ENCODE measurements around the gene PHOX2A.

DNA sequence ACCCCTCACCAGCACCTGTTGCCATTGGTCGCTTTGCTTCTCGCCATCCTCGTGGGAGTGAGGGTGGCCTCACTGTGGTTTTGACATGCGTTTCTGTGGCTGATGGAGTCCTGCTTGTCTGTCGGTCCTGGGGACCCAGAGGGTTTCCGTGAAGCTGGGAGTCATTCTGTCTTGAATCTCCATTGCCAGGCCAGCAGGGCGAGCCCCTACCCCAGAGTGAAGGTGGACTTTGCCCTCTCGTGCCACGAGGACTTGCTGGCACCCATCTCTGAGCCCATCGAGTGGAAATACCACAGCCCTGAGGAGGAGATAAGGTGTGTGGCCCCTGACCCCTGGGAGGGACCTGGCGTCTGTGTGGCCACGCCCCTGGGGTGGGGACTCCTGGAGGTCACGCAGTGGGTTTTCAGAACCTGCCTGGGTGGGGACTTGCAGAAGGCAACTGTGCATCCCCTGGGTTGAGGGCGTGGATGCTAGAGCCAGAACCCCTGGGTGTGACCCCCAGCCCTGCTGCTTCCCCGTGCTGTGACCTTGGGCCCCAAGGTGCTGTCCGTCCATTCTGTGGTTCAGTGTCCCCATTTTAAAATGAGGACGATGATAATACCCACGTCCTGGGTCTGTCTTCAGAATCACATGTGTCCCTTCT is 27.7 kb downstream of the NADSYN1 start:
- RRBS: no CpG with 5 or more reads among the region's 18 CpGs

GRCh38 chr11:71481209-71482186 is 28.5 kb downstream of the NADSYN1 start:
- RRBS: no CpG with 5 or more reads among the region's 28 CpGs

- RRBS: no CpG with 5 or more reads among the region's 38 CpGs
Measured at GRCh38 chr11:71639303-71639600, 56.6 kb upstream of the KRTAP5-11 start.

DNA sequence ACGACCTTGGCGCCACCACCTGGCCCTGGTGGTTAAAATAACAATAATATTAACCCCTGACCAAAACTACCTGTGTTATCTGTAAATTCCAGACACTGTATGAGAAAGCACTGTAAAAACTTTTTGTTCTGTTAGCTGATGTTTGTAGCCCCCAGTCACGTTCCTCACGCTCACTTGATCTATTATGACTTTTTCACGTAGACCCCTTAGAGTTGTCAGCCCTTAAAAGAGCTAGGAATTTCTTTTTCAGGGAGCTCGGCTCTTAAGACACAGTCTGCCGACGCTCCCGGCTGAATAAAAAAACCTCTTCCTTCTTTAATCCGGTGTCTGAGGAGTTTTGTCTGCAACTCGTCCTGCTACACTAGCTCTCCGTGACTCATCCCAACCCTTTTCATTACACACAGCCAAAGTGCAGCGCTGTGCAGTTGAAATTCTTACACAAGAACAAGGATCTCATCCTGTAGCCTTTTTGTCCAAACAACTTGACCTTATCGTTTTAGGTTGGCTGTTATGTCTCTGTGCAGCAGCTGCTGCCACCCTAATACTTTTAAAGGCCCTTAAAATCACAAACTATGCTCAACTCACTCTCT is 83.8 kb upstream of the DEFB108B start:
- RRBS: no CpG with 5 or more reads among the region's 14 CpGs

DNA sequence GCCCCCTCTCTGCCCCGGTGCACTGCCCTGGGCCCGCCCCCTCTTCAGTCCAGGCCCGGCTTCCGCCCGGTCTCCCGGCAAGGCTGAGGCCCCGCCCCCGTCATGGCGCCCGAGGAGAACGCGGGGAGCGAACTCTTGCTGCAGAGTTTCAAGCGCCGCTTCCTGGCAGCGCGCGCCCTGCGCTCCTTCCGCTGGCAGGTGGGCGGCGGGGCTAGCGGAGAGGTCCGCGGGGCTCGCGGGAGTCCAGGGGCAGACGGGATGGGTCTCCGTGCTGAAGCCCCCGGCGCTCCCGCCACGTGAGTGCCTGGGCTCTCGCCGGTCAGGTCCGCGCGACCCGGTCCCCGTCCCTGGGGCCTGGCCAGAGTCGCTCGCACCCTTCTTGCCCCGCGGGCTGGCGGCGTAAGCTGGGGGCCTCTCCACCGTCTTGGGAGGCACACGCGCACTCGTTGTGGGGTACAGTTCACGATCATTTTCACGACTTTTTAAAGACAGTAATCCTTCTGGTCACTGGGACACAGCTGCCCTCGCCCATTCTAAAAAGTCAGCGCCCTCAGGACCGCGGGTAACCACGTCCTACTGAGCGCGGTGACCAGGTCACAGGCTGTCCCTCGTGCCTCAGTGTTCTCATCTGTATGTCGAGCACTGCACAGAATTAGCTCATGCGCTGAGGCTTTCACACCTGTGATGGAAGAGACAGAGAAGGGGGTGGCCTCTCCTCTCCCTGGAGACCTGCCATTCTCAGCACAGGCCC is 45.4 kb upstream of the DEFB108B start:
- RRBS: 4% methylated on average over 2 of the region's 62 CpGs

DNA sequence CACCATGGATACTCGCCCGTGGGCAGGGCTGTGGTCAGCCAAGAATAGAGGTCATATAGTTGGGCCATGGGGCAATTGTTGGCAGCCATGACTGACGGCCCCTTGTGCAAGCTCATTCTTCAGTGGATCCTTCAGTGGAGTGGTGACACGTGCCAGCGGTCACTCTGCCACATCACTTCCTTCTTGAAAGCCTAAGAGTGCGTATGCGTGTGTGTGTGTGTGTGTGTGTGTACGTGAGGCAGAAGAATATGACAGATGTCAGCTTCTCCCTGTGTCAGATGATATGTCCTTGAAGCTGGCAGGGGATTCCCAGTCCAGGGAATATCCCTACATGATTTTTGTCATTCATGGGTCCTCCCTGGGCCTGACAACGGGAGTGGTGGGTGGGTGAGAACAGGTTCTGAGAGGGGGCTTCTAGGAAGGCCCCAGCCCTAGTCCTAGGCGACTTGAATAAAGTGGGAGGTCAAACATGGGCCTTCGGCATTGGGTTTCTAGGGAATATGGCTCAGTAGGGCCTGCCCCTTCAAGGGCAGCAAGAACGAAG is 1.6 kb upstream of the IL18BP start:
- RRBS: no CpG with 5 or more reads among the region's 12 CpGs

- RRBS: no CpG with 5 or more reads among the region's 23 CpGs
Measured at GRCh38 chr11:72078412-72079398, 1.6 kb downstream of the NUMA1 start.

DNA sequence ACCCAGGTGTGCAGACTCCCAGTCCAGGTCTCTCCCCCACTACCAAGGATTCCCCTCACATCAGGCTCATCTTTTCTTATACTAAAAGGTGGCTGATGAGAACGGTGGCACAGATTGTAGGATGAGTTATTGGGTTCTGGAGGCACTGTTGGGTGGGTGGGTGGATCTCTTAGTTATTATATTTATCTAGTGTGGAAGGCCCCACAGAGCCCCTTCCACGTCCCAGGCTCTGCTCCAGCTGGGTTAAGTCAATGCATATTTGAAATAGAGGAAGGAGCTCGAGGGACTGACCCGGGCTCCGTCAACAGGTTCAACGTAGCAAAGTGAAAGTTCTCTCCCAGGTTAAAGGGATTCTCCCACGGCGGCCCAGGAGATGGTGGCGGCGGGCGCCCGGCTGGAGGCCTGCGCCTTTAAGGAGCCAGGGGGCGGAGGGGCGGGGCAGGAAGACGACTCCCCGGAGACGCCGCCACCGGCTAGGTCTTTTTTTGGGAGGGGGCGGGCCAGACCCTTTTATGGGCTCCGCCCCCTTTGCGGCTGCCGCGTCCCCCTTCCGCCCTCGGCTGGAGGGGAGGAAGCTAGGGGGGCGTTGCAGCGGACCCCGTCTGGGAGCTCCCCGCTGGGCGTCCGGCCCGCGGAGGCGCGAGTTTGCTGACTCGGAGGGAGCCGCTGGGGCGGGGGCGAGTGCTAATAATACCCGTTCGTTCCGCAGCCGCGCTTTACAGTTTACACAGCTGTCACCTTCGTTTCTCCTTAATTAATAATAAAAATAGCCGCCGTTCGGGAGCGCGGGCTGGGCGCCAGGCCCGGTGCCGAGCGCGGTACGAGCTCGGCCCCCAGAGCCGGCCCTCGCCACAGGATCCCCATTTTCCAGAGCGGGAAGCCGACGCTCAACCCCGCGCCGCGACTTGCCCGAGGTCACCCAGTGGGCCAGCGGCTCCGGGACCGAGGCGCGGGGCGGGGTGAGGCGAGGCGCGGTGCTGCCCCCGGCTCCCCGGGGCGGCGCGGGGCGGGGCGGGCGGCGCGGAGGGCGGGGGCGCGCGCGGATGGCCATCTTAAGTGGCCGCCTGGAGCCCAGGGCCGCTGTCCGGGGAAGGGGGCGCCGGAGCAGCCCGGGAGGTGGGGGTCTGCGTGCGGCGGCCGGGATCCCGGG is 1.3 kb upstream of the INPPL1 start:
- RRBS: under 1% methylated on average over 32 of the region's 104 CpGs

DNA sequence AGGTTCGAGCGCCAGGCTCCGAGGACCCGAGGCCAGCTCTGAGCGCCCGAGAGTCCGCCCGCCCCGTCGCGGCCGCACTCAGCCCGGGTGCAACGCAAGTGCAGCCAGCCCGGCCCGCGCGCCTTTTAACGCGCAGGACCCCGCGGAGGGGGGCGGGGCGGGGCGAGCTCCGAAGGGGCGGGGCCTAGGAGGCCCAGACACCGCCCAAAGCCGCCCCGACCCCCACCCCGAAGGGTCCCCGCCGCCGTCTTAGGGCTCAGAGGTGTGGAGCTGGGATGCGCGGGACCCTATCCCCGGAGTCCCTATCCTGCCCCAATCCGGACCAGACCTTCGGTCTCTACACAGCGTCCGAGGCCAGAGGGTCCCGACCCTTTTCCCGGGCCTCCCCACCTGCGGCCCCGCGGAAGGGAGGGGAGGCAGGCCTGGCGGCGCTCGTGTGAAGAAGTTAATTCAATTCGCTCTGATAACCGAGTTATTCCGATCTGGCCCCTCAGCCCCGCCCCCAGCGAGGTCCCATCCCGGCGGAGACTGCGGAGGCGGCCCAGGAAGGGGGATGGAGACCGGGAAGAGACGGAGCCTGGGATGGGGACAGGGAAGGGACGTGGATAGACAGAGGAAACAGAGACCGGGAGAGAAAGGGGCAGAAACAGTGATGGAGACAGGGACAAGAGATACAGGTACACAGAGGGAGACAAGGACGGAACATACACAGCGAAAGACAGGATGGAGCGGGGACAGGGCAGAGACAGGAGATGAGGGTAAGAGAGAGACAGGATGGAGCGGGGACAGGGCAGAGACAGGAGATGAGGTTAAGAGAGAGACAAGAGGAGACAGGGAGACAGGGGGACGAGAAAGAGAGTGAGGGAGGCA is at the start of gene PHOX2A:
PHOX2A (minus strand) TSS at position 100 of the 870 bp plus-strand sequence.
- RRBS: 2% methylated on average over 14 of the region's 67 CpGs

- RRBS: no CpG with 5 or more reads among the region's 9 CpGs
Measured at GRCh38 chr11:72404768-72405451, 29.4 kb downstream of the CLPB start.

- RRBS: no CpG with 5 or more reads among the region's 2 CpGs
Measured at GRCh38 chr11:72534781-72535297, 100.5 kb upstream of the CLPB start.

- RRBS: no CpG with 5 or more reads among the region's 8 CpGs
Measured at GRCh38 chr11:72669873-72670548, 4.2 kb downstream of the PDE2A start.

- RRBS: over 99% methylated on average over 5 of the region's 10 CpGs
Measured at GRCh38 chr11:72709846-72710143, 35.6 kb upstream of the PDE2A start.

DNA sequence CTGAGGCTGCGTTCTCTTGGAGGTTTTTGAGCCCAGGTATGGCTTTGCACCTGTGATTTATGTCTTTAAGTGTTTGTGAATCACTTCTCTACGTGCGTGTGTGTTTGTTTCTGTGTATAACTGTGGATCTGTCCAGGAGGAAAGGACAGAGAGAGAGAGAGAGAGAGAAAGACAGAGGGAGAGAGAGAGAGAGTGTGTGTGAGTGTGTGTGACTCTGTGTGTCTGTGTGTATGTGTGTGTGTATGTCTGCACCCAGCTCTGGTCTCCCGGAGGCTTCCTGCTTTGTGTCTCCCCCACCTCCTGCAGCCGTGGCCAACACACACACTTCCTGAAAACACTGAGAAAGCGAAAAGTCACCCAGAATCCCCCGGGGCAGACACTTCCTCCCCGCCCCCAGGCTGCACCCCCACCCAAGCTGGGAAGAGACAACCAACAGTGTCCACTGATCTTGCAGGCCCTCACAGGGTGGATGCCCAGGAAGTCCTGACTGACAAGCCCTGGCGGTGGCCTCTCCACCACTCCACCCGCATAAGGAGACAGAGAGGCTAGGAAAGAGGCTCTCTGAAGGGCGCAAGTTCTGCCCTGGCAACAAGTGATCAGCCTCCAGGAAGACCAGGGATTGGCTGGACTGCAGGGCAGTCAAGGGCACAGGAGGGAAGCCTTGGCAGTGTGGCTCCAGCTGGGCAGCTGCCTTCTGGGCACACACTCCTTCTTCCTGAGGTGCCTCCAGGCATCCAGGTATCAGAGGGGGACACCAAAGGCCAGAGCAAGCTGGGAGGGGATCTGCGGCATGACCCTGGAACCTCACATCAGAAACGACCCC is 30.0 kb downstream of the ARAP1 start:
- RRBS: 6% methylated on average over 3 of the region's 13 CpGs

- RRBS: no CpG with 5 or more reads among the region's 4 CpGs
Measured at GRCh38 chr11:72743920-72744337, 8.3 kb downstream of the ARAP1 start.

- RRBS: no CpG with 5 or more reads among the region's 4 CpGs
Measured at GRCh38 chr11:72779538-72780134, 14.2 kb downstream of the STARD10 start.

DNA sequence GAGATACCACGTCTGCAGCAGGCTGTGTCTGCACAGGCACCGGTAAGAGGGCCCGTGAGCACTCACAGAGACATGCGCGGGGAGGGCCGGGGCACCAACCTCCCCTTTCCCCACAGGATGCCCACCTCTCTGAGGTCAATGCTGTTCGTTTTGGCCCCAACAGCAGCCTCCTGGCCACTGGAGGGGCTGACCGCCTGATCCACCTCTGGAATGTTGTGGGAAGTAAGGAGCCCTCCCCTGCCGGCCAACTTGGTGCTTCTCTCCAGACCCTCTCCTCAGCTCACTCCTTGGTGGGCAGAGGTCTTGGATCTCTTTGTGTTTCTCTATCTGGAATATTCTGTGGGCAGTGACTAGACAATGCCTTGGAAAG is 11.0 kb downstream of the ATG16L2 start:
- RRBS: 80% methylated on average over 3 of the region's 9 CpGs

DNA sequence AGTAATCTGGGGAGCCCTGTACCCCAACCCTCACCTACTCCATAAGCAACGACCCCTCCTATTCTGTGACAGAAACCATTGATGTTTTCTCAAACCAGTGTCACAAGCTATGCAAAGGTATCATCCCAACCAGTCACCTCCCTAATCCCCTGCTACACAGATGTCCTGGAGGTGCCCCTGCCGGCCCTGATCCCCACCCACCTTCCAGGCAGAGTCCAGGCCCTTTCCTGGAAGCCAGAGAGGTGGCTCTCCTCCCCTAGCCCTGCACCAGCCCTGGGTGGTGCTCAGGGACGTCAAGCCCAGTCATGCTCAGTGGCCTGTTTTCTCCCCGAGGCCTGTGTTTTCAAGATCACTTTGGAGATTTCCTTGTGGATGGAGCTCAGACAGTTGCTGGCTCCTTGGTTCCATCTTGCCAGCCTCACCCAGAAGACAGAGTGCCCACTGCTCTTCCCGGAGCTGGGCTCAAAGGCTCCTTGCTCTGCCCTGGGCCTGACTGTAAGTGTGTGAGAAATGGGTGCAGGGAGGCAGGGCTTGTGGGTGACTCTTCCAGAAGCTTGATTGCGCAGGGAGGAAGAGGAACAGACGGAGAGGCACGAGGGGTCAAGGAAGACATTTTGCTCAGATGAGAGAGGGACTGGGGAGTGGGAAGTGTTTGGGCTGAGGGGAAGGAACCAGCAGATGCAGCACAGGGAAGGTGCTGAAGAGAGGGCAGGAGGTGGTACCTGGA is 11.3 kb downstream of the P2RY6 start:
- RRBS: no CpG with 5 or more reads among the region's 8 CpGs

GRCh38 chr11:73313508-73314377 is 5.7 kb downstream of the ARHGEF17 start:
- RRBS: no CpG with 5 or more reads among the region's 8 CpGs

- RRBS: 5% methylated on average over 35 of the region's 90 CpGs
Measured at GRCh38 chr11:73342600-73343506, 33.3 kb upstream of the RELT start.